ENCODE measurements around a stretch of chr2.

DNA sequence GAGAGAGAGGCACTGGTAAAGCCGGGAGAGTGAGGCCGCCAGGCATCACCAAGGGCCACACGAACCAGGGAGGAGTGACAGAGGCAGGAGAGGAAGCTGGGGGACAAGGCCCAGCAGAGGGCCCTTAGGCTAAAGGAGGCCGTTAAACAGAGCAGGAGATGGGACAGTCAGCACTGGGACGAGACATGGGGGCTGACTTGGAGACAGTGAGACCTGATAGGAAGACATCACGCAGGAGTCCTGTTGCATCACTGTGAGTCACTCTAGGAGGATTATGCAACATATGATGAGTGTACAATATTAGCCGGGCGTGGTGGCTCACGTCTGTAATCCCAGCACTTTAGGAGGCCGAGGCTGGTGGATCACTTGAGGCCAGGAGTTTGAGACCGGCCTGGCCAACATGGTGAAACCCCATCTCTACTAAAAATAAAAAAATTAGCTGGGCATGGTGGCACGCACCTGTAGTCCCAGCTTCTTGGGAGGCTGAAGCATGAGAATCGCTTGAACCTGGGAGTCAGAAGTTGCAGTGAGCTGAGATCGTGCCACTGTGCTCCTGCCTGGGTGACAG lies 83.5 kb upstream of the ID2 start:
- RAMPAGE, long total RNA = no peak
- RRBS = no CpG with 5 or more reads among the region's 14 CpGs

GRCh38 chr2:8624846-8625433 lies 56.9 kb upstream of the ID2 start:
- RAMPAGE, long total RNA = no peak
- RRBS = 87% methylated on average over 3 of the region's 15 CpGs

DNA sequence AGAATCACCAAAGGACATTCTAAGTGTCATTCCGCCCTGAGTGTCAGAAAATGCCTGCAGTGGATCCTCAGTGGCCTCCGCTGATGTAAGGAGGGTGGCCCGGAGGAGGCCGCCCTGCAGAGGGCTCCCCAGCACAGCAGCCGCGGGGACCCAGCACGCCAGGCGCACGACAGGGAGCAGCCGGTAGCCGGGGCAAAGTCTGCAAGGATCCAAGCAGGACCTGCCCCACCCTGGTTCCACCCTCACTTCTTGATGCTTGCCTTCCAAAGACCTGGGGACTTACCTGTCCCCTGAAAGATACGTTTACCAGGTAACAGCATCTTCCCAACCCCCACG lies 54.1 kb upstream of the ID2 start:
- RAMPAGE, long total RNA = no peak
- RRBS = 25% methylated on average over 6 of the region's 13 CpGs

GRCh38 chr2:8645052-8645446 lies 36.8 kb upstream of the ID2 start:
- RAMPAGE, long total RNA = no peak
- RRBS = 81% methylated on average over 2 of the region's 24 CpGs

DNA sequence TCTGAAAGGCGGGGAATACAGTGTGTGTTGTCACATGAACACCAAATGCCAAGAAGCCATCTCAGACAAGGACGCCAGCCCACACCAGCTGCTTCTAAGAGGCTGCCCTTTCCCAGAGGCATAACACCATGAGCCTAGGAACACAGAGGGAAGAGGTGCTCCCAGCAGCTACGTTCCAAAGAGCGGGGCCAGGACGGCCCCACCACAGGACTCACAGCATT lies 20.2 kb upstream of the ID2 start:
- RAMPAGE, long total RNA = no peak
- RRBS = no CpG with 5 or more reads among the region's 5 CpGs

- RAMPAGE, long total RNA = no peak
- RRBS = no CpG with 5 or more reads among the region's 27 CpGs
These were observed 204 bp upstream of the ID2 start for GRCh38 chr2:8681718-8681986.

GRCh38 chr2:8682576-8682677 lies 571 bp downstream of the ID2 start:
- RAMPAGE, long total RNA = no peak
- RRBS = no CpG with 5 or more reads among the region's 4 CpGs

DNA sequence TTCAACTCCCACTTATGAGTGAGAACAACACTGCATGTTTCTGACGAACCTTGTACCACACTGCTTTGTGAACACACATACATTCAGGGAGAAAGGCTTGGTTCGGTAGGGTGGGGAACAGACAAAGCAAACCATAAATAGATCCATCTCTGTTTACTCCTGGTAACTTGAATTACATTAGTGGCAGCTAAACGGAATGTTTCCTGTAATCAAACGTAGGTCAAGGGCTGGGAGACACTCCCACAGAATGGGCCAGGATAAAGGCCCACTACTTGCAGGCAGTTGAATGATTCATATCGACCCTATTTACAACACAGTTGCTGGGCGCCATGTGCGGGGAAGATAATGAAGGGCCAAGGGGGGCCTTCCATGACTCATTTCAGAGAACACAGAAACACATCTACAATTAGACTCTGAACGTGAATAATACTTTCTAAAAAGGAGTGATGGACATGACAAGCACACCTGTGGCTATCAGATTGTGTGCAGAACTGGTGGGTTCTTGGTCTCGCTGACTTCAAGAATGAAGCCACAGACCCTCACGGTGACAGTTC lies 56.8 kb upstream of the KIDINS220 start:
- RAMPAGE, long total RNA = no peak
- RRBS = no CpG with 5 or more reads among the region's 10 CpGs

- RAMPAGE, long total RNA = no peak
- RRBS = no CpG with 5 or more reads among the region's 6 CpGs
These were observed 36.3 kb upstream of the ASAP2 start for GRCh38 chr2:9170321-9170693.

DNA sequence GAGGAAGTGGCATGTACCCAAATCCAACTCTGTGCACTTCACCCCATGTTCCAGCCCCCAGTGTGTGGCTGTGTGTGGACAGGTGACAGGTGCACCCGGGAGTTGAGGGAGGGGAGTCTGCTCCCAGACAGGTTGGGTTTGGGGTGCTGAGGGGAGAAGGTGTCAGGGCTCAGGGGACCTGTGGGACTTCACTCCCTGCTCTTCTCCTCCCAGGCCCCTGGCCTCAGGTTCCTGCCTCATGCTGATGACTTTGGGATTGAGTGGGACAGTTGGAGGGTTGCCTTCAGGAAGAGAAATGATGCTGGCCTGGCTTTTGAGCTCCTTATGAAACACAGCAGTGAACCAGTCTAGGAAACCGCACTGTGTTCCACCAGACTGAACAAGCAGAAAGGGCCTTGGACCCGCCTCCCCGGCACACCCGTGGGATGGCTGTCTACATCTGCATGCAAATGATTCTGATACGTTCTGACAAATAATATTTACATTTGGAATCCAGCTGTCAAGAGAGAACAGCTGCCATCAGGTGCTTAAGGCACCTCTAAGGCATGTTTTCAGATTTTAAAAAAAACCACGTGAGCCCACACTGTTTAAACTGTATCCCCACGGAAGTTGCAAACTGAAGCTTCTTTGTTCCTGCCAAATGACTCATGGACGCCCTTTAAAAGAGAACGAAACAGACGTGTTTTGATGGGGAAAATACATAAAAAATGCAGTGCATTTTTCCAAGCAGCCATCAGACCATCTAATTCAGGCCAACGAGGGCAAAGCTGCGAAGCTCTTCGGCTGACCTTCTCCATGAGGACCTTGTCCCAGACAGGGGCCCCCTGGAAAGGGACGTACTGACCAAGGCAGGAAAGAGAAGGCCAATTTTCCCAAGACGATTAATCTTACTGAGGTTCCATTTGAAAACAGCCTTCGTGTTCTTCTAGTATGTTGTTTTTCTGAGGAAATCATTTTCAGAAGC lies 27.6 kb upstream of the ASAP2 start:
- RAMPAGE, long total RNA = no peak
- RRBS = no CpG with 5 or more reads among the region's 17 CpGs

GRCh38 chr2:9190889-9191600 lies 15.6 kb upstream of the ASAP2 start:
- RAMPAGE, long total RNA = no peak
- RRBS = 22% methylated on average over 2 of the region's 10 CpGs

DNA sequence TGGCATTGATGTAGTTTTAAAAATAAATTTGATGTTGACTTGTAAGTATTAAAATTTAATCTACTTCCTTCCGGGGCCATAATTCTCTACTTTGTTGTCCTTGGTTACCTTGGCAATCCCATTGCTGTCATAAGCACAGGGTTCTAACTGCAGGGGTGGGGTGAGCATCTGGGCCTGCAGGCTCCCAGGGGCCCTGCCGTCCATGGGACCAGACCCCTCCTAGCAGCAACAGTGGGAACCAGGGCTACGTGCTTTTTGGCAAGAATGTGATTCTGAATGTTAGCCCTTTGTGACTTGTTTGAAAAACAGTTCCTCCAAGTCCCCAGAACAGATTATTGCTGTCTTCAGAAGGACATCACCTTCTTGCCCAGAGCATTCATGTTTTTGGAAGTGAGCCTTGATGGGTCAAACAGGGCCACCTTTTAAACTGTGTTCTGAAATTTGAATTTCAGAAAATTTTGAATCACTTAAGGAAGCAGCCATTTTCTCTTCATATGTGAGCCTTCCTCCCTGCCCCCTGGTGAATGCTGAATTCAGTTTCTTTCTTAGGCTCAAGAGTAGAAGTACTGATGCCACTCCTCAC lies 5.0 kb downstream of the ASAP2 start:
- RAMPAGE, long total RNA = no peak
- RRBS = no CpG with 5 or more reads among the region's 3 CpGs

DNA sequence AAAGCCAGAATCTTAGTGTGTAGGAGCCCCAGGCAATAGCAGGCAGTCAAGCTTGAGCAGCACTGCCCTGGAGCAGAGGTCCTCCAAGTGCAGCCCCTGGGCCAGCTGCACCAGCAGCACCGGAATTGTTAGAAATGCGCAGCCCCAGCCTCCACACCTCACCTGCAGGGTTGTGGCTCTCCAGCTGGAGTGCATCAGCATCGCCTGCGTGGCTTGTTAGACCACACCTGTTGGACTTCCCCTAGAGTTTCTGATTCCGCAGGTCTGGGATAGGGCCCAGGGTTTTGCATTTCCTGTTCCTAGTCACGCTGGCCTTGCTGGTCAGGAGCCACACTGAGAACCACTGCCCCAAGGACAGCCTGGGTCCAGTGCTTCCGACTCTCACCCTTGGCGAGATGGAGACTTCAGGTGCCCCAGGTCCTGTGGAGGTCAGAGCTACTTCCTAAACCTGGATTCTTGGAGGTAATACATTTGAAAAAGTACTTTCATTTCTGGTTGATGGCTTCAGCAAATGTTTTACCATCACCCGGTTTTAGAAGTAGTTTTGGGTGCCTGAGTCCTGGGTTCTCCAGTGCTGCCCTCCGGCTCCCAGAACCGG lies 100.4 kb downstream of the ASAP2 start:
- RAMPAGE, long total RNA = no peak
- RRBS = 100% methylated on average over 2 of the region's 11 CpGs

DNA sequence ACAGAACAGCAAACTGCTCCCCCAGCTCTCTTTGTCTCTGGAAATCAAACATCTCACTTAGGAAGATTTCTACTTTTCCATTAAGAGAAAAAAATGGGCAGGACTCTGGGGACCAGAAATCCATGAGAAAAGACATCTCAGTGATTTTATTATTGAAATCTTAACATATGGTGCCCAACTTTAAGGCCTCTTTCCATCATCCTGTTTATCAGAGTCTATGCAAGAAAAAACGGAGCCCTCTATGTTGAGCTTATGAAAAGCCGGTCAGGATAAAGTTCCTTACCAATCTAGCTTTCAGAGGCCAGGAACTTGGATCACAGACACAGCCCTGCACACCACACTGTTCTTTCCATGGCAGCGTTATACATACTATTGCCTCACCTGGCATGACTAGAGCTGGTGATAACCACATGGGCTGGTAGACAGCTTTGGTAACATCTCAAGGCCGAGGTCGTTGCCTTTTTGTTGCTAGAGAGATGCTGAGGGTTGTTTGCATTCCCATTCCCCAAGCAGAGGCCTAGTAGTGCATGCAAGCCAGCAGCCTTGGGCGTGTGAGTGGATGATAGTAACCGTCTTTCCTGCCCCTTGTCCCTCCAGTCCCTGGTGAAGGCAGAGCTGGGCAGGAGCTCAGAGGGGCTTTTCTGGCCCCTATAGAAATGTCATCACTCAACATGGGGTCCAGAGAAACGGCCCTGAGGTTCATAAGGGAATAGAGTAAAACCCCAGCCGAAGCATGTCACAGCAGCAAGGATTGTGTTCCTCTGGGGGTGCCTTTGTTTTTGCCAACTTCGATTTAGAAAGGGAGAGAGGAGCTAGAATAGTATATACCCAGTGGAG lies 78.0 kb downstream of the ITGB1BP1 start:
- RAMPAGE, long total RNA = no peak
- RRBS = no CpG with 5 or more reads among the region's 10 CpGs

DNA sequence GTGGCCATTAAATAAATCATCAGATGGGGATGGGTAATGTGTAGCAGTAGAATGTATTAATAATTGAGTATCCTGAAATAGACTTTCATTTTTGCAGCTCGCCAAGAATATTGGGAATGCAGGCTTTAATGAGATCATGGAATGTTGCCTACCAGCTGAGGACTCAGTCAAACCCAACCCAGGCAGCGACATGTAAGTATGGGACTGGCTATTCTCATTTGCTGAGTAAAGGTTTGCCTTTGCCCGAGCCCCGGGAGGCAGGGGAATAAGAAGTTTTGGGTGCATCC lies 55.1 kb downstream of the ITGB1BP1 start:
- RAMPAGE, long total RNA = no peak
- RRBS = no CpG with 5 or more reads among the region's 4 CpGs

GRCh38 chr2:9656966-9657433 lies 26.2 kb upstream of the YWHAQ start:
- RAMPAGE, long total RNA = no peak
- RRBS = no CpG with 5 or more reads among the region's 6 CpGs

GRCh38 chr2:9692354-9693150 lies 61.8 kb upstream of the YWHAQ start:
- RAMPAGE, long total RNA = no peak
- RRBS = no CpG with 5 or more reads among the region's 21 CpGs

DNA sequence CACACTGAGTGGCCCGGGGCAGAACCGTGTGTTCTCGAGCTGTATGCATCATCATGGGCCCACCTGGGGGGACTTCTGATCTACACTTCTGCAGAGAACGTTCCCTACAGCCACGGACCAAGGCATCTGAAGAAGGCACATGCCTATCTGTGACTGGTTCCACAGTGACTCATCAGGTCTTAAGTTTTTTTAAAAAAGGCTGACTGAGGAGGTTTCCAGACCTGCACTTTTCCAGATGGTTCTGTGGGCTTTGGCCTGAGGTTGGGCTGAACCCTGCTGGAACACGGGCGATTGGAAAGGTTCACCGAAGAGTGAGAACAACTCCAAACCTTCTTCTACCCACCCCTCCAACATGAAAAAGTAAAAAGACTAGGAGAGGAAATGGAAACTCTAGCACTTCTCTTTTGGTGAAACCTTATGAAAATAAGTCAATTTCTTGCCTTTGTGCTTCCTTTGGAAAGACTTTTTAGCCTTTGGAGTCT lies 68.8 kb upstream of the YWHAQ start:
- RAMPAGE, long total RNA = no peak
- RRBS = no CpG with 5 or more reads among the region's 8 CpGs

GRCh38 chr2:9712288-9712487 lies 81.4 kb upstream of the YWHAQ start:
- RAMPAGE, long total RNA = no peak
- RRBS = no CpG with 5 or more reads among the region's 7 CpGs

- RAMPAGE, long total RNA = no peak
- RRBS = no CpG with 5 or more reads among the region's 18 CpGs
These were observed 74.0 kb upstream of the TAF1B start for GRCh38 chr2:9769102-9769839.